SK-N-DZ (cell line): ENCODE measurements around a stretch of chrX.

GRCh38 chrX:63450842-63451403 lies 99.8 kb upstream of the SPIN4 start:
RAMPAGE:
- cytosol, long total RNA = no peak
- nucleus, long total RNA = no peak

DNA sequence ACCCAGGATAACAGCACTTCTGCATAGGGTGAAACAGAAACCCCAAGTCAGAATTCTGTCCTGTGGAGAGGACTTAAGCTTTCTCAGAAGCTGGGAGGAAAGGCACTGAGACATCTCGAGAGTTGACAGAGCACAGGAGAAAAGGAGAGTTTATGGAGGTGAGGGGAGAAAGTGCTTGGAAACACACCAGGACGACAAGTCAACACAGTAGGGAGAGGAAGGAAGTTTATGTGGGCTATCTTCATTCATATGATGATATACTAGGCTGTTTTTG lies 150.5 kb downstream of the AMER1 start:
RAMPAGE:
- cytosol, long total RNA = no peak
- nucleus, long total RNA = no peak

GRCh38 chrX:65595405-65596134 lies 61.0 kb upstream of the LAS1L start:
RAMPAGE:
- cytosol, long total RNA = no peak
- nucleus, long total RNA = no peak

DNA sequence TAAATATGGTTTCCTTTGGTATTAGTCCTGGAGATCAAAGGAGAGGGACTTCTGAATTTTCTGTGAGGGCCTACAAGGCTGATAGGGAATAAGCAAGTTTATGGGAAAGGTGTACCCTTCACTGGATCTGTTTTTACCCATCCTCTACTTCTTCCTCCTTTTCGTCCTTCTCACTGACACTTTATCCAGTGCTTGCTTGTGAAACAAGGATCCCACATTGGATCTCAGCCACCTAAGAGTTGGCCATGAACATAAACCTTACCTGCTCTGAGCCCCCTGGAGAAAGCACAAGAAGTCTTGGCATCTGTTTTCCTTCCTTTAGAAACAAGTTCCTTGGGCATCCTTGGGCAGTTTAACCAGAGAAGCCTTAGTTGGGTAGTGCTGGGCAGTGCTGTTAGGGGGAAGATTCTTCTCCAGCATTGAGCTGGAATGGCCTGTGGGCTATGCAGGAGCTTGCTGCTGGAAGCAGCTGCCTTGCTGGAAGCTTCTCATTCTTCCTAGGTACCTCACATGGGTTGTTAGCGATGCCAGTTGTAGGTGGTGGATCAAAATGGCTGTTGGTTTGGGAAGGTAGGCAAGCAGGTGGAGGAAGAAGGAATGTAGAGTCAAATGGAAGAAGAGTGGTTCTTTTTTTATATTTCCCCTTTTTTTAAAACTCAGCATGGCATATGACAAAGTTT lies 12.2 kb downstream of the MSN start:
RAMPAGE:
- cytosol, long total RNA = no peak
- nucleus, long total RNA = no peak

RAMPAGE:
- cytosol, long total RNA = no peak
- nucleus, long total RNA = no peak
Observed at GRCh38 chrX:65739653-65740528, 72.4 kb downstream of the MSN start.

DNA sequence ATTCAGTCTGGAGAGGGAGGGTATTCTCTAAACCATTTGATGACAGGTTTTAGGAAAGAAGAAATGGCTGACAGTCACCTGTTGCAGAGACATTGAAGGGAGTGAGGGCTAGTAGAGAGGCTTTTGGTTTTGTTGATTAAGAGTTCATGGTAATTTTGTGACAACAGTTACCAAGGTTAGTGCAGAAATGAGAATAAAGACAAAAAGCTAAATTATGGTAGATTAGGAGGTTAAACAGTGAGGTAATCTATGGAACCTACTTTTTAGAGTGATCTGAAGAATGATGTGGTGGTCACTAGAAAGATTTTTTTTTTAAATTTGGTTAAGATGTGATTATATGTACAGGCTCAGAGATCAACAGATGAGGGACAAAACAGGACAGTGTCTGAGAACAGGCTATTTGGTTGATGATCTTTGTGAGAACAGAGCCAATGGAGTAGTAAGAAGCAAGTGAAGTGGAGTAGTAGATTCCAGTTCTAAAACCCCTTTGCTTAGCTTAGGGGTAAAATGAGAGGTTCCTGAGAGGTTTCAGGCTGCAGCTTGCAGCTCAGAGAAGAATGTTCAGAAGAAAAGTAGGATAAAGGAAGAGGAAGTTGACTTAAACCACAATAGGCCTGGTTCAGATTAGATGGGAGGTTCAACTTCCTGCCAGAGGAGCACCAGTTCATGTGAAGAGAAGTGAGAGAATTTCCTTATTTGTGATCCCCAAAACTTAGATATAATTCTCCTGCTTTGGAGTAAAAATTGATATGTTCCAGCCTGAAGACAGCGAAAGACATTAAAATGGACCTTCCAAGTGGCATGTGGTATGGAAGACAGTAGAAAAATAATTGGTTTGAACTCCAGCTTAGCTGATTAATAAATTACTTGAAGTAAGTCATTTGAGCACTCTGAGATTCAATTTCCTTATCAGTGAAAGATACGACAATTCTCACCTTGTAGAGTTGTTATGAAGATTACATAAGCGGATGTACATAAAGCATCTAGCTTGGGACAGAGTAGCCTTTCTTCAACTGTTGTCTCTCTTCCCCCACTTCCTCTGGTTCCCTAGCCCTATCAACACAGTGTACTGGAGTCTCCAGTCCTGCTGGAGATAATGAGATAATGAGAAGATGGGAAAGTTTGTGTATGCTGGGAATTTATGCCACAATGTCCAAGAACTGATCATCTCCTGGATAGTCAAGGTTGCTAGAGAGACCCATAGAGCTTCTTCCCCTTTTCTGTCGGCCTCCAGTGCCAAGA lies 34.4 kb downstream of the VSIG4 start:
RAMPAGE:
- cytosol, long total RNA = no peak
- nucleus, long total RNA = no peak

GRCh38 chrX:66016649-66017490 lies 23.0 kb downstream of the VSIG4 start:
RAMPAGE:
- cytosol, long total RNA = no peak
- nucleus, long total RNA = no peak

DNA sequence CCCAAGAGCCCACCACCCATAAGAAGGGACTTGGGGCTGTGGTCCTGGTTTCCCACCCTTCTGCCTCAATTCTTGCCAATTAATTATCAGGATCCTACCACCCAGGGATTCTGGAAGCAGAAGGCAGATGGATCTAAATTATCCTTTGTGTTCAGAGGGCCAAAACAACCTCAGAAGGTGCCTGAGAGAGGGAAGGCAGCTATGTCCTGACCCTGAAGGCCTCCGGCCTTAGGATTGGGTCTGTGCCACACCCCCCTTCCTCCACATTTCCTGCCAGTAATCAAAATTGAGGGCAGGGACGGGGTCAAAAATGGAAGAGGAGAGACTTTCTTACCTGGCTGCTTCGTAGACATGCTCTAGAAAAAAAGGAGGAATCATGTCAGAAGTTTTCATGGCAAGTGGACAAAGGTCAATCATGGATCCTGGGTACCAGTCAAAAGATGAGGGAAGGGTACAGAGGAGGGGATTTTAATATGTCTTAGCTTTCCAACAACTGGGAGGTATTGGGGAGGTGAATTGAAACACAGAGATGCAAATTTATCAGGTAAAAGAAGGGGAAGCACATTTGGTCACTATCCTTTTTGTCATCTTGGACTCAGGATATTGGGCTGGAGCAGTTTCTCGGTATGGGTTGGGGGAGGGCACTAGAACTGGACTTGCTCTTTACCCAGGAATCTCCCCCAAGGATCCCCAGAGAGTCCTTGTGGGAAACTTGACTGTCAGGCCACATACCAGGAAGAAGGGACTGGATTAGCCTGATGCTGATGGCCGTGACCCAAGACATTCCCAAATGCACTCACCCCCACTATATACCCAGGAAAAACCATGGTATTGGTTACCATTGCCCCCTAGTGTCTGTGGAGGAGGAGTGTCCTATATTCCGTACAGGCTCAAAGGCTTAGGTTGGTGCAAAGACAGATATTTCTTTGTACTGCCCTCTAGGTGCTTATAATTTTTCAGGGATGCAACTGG lies 17.1 kb downstream of the VSIG4 start:
RAMPAGE:
- cytosol, long total RNA = no peak
- nucleus, long total RNA = no peak

RAMPAGE:
- cytosol, long total RNA = no peak
- nucleus, long total RNA = no peak
Observed at GRCh38 chrX:67545893-67546756, 2.3 kb downstream of the AR start.

GRCh38 chrX:67694684-67694982 lies 150.8 kb downstream of the AR start:
RAMPAGE:
- cytosol, long total RNA = no peak
- nucleus, long total RNA = no peak

DNA sequence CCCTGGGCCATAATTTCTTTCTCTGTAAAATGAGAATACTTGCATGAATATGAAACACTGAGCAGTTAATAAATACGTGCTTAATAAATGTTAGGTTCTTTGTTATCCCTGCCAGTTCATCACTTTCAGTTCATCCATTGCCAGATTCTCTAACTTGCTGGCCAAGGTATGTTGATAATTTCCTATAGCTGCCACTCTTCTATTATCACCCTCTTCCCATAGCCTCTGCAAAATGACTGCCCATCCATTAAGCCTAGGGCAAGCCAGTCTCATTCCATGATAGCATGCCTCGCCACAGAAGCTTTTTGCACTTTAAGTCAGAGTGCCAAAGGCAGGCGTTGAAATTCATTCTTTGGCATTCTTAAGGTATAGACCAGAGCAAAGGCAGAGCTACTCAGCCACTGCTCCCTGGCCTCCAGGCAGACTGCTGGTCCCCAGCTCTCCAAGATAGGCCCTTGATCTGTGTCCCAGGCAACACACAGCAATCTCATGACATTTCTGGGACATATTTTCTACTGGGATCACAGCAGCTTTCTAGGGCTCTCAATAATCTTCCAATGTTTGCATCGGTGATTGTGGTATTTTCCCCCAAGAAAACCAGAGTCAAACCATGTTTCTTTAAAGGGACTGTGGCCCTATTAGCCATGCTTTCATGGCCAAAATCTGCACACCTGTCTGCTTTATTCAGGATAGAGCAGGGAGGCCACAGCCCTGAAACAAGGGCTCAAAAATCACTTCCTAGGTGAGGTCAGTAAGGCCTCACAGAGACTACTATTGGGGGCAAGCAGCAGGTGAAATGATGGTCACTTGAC lies 388.7 kb downstream of the OPHN1 start:
RAMPAGE:
- cytosol, long total RNA = no peak
- nucleus, long total RNA = no peak

DNA sequence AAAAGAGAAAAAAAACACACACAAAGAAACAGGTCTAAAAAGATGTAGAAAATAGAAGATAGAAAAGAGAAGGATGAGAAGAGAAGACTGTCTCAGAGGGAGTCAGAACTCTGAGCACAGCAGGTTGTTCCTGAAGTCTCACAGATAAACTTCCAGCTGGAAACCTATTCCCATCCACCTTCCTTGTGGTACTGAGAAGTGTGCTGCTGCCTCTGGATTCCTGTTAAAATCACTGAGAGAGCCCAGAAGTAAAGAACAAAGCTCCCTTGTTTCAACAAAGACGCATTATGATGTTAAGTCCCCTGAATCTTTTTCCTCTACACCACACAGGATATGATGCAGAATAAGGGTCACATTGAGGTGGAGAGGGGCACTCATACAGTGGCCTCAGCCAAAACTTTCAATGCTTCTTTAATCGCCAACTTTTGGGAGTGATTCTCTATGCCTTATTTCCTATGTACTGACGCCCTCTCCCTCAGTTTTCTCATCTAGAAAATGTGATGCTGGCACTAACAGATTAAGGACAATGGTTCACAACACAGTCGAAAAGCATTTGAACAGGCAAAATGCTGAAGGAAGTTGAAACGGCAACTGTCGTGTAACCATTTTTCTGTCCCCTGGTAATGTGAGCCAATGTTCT lies 320.9 kb downstream of the OPHN1 start:
RAMPAGE:
- cytosol, long total RNA = no peak
- nucleus, long total RNA = no peak

DNA sequence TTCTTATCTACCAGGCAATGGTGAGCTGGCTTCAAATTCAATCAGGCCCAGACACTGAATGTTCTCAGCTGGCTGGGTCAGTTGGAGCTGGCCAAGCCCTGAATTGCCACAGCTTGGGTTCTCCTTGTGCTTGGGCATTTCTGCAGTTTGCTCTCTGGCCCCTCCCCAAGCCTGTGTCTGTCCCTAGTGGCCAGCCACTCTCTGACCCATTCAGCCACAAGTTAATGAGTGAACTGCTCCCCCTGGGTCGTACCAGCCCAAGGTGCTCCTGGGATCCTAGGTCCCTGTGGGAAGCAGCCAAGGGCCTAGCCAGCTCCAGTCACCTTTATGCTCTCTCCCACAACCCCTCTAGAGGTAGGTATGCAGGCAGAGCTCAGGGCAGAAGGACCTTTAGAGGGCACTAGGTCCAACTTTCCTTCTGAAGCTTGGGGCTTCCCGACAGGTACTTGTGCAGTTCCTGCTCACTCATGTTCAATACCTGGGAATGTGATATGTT lies 51.5 kb downstream of the STARD8 start:
RAMPAGE:
- cytosol, long total RNA = no peak
- nucleus, long total RNA = no peak

DNA sequence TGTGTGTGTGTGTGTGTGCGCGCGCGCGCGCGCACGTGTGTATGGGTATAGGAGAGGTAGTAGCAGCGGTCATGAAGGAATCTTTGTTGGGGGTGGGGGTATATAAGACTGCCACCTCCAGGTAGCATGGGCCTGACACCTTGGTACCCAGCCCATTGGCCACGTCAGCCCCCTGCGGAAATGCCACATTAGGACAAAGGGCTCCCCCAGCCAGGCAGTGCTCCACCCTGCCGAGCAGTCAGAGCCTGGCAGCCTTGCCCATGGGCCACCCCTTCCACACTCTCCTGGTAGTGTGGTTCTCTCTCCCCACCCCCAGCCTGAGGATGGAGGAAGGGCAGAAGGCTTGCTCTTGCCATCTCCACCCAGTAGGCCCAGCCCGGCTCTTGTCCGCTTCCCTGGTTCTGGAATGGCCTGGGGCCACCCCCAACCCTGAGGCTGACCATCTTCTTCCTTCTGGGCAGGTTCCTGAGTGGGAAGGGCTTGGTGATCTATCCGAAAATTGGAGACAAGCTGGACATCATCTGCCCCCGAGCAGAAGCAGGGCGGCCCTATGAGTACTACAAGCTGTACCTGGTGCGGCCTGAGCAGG lies 9.4 kb downstream of the EFNB1 start:
RAMPAGE:
- cytosol, long total RNA = no peak
- nucleus, long total RNA = no peak

GRCh38 chrX:68870322-68870837 lies 41.6 kb downstream of the EFNB1 start:
RAMPAGE:
- cytosol, long total RNA = no peak
- nucleus, long total RNA = no peak

GRCh38 chrX:69130369-69130879 lies 34.8 kb downstream of the PJA1 start:
RAMPAGE:
- cytosol, long total RNA = no peak
- nucleus, long total RNA = no peak

DNA sequence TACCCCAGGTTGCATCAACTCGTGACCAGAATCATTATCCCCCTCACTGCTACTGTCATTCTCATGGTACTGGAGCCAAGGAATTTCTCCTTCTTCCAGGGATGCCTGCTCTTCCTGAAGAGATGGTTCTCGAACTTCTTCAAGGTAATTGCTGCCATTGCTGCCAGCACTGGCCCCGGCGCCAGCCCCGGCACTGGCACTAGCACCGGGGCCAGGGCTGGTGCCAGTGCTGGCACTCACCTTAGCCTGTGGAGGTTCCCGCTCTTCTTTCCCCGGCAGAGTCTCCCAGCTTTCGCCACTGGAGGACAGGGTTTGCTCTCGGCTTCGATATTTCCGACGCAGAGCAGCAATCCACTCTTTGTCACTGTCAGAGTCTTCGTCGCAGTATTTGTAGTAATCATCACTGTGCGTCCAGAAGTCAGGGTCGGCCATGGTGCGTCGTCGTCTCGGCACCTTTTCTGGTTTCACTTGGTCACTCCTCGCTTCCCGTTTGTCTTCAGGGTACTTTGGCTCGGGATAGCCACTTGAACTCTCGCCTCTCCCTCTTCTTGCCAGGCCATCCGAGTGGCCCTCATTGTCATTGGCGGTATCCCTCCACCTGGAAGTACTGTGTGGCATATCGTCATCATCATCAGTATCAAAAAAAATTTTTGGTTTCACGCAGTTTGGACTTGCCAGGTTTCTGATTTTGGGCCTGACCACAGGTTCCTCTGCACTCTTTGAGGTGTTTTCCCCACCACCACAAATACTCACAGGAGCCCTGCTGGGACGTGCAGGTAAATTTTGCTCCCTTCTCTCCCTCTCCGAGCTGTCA lies 3.3 kb downstream of the PJA1 start:
RAMPAGE:
- cytosol, long total RNA = no peak
- nucleus, long total RNA = no peak

GRCh38 chrX:69164181-69164927 lies 899 bp downstream of the PJA1 start:
RAMPAGE:
- cytosol, long total RNA = no peak
- nucleus, long total RNA = no peak

DNA sequence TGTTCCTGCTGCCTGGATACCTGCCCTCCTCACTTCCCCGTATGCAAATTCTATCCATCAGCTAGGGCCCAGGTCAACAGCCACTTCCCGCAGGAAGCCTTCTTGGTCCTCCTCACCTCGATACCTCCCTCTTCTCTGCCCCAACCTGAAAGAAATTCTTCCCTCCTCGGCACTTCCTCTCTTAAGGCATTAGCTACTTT lies 114.5 kb upstream of the PJA1 start:
RAMPAGE:
- cytosol, long total RNA = no peak
- nucleus, long total RNA = no peak

DNA sequence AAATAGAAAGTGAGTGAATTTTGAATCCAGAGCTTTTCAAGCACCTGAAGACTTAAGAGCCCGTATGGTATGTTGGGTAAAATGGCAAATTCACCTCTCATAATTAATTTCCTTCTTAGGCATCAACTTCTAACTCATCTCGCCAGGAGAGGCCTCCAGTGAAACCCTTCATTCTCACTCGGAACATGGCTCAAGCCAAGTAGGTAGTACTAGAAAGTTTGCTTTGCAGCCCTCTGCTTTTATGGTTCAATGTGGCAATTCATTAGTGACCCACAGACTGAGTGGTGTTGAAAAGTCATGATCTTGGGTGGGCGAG lies 15.4 kb downstream of the IGBP1 start:
RAMPAGE:
- cytosol, long total RNA = no peak
- nucleus, long total RNA = no peak